Subcutaneous preadipocyte (primary cell): ENCODE measurements around a stretch of chr6.

GRCh38 chr6:152063103-152063596, 255.7 kb downstream of the ESR1 start:
- CAGE, long polyA plus RNA = no peak

GRCh38 chr6:152112347-152112925, 305.0 kb downstream of the ESR1 start:
- CAGE, long polyA plus RNA = no peak

- CAGE, long polyA plus RNA = no peak
Measured at GRCh38 chr6:152167456-152168751, 360.4 kb downstream of the ESR1 start.

DNA sequence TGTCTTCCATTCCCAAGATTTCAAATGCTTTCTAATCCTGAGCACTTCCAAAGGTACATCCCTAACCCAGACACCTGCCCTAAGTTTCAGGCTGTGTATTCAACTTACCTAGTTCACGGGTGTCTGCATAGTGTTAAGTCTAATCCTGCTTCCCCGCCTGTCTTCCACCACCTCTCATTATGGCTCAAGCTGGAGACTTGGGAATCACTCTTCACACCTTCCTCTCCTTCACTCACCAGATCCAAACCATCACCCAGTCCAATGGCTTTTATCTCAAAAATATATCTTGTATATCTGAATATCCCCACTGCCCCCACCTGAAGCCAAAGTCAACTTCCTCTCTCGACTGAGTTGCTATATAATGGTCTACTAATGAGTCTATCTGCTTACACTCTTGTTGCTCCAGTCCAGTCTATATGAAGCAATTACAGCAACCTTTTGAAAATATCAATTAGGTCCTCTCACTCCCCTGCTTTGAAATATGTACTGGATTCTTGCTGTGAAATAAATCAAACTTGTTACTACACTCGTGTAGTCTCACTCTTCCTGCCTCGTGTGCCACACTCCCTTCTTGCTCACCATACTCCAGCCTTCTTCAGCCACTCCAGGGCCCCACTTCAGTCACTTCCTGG, 352.1 kb downstream of the SYNE1 start:
- CAGE, long polyA plus RNA = no peak

DNA sequence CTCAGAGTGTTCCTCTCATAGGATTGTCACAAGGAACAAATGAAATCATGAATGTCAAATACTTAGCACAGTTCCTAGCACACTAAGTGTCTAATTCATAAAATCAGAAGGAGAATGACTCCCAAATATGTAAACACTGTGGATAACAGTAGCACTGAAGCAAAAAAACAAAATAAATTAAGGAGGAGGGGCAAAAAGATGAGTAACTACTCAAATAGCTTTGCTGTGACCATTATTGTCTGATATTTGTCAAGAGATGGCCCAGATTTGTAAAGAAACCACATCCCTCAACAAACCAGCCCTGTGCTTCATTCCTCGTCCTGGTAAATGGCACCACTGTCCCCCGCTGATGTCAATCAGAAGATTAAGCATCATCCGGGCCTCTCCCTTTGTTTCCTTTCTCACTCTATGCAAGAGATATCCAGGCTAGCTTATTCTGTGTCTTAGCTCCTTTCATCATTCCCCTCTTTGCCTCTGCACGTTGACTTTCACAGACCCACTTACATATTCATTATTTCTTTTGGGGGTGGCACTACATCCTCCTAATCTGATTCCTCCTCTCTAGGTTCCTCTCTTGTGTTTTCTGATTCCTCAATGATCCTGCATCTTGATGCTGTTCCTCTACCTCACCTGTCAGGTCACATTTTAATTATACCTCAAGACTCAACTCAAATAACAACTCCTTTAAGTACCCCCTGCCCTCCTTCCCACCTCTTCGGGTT, 259.0 kb downstream of the SYNE1 start:
- CAGE, long polyA plus RNA = no peak

DNA sequence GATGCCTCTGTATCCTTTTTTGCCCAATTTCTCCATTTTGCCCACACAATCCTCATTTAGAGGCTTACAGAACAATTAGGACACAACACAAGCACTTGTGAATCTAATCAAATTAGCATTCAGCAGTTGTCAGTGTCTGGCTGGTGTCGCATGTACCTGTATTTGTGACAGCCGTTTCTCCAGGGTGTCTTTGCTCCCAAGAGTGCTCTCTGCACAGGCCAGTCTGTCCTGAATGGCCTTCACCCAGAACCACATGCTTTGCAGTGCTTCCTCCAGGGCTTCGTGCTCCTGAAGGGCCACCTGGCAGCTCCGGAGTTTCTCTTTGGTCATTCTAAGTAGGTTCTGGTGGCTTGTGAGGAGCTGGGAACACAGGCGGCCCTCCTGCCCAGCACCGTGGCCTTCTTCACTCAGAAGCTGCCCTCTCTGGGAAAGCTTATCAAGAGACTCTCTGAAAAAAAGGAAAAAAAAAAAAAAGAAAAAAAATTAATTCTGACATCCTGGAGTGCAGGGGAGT, 246.0 kb downstream of the SYNE1 start:
- CAGE, long polyA plus RNA = no peak

DNA sequence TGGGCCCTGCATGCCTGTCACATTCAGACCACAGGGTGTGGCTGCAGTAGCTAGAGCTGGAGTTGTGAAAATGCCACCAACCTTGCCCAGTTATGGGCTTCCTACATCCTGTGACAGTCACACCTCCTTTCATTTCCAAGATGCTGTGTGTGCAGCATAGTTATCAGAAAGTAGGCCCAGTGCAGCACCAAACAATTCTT, 2.3 kb downstream of the SYNE1 start:
- CAGE, long polyA plus RNA = no peak

- CAGE, long polyA plus RNA = no peak
Measured at GRCh38 chr6:152695594-152696063, 2.1 kb upstream of the MYCT1 start.

DNA sequence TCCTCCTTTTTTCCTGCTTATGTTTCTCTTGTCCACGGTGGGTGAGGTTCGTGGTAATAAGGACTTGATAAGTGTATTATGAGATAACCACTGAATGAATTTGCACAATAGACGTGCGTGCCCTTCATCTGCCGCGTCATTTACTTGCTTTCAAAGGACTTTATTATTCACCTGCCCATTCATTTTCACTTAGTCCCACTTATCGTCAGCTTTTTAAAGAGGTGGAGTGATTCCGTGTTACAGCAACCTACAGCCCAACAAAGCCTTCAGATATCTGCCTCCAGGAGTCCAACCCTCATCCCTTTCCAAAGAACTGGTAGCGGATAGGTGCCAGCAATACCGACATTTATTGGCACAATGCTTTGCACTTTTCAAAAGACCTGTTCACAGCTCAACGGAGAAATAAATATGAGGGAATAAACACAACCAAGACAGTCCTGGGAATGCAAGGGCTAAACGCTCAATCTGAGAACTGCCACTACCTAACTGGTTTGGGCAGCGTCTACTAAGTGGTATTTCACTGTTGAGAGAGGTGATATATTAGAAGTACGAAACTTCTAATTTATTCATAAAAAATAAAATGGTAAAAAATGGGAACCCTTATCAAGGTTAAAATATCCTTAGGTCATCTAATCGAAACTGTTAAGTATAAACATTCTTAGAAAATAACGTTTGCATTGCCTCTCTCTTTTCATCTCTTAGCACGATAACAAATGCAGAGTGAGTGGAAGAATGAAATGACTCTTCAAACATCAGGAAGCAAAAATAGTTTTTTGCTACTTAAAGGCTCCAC, 905 bp upstream of the MTRF1L start:
- CAGE, long polyA plus RNA = no peak

DNA sequence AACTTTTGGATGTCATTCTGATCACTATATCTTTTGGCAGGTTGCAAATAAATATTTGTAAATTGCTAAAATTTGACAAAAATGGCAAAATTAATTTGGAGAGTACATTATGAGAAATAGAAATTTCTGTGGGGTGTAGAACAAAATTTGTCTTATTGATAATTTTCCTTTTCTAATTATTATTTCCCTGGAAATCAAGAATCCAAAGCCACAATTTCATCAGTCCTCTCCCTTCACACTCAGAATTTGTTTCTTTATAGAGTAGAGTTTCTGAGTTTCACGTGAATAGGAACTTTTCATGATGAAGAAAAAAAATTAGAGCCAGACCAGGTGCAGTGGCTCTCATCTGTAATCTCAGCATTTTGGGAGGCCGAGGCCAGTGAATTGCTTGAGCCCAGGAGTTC, 59.6 kb downstream of the OPRM1 start:
- CAGE, long polyA plus RNA = no peak

- CAGE, long polyA plus RNA = no peak
Measured at GRCh38 chr6:154164426-154164822, 125.4 kb downstream of the OPRM1 start.

GRCh38 chr6:154507247-154507928, 3.1 kb downstream of the CNKSR3 start:
- CAGE, long polyA plus RNA = no peak

- CAGE, long polyA plus RNA = no peak
Measured at GRCh38 chr6:154508281-154509158, 2.0 kb downstream of the CNKSR3 start.

GRCh38 chr6:155091809-155092094, 96.6 kb downstream of the TIAM2 start:
- CAGE, long polyA plus RNA = no peak

DNA sequence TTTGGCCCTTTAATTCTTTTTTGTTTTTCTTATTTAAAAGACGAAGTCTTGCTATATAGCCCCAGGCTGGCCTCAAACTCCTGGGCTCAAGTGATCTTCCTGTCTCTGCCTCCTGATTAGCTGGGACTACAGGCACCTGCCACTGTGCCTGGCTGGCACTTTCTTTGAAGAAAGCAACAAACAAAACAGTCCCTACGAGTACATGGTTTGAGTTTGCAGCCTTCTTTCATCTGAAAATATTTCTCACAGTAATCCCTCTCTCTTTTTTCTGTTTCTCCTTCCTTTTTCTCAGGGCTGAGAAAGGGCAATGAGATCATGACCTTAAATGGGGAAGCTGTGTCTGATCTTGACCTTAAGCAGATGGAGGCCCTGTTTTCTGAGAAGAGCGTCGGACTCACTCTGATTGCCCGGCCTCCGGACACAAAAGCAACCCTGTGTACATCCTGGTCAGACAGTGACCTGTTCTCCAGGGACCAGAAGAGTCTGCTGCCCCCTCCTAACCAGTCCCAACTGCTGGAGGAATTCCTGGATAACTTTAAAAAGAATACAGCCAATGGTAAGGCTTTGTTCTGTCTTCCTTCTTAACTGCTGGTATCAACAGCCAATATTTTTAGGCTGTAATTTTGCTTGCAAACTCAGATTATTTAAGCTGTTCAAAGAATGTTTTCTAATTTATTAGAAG, 80.7 kb upstream of the CLDN20 start:
- CAGE, long polyA plus RNA = no peak

DNA sequence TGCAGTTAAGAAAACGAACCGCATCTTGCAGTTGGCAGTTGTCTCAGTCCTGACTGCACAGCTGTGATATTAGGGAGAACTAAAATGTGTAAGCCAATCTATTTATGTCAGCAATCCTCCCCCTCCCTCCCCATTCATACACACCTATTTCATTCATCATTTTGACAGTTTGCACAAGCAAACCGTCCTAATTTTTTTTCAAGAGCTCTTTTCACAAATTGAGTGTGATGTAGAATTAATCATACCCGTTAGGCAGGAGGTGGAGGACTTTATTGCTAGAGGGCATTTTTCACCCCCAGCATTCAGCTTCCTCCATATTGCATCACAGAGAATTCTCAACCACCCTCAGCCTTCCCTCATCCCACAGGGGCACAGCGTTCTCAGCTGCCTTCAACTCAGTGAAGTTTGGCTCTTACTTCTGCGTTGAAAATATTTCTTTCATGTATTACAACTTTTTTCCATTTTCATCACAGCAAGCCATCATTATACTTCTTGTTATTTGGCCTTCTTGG, 37.5 kb downstream of the NOX3 start:
- CAGE, long polyA plus RNA = no peak

GRCh38 chr6:155418545-155418862, 37.1 kb downstream of the NOX3 start:
- CAGE, long polyA plus RNA = no peak

DNA sequence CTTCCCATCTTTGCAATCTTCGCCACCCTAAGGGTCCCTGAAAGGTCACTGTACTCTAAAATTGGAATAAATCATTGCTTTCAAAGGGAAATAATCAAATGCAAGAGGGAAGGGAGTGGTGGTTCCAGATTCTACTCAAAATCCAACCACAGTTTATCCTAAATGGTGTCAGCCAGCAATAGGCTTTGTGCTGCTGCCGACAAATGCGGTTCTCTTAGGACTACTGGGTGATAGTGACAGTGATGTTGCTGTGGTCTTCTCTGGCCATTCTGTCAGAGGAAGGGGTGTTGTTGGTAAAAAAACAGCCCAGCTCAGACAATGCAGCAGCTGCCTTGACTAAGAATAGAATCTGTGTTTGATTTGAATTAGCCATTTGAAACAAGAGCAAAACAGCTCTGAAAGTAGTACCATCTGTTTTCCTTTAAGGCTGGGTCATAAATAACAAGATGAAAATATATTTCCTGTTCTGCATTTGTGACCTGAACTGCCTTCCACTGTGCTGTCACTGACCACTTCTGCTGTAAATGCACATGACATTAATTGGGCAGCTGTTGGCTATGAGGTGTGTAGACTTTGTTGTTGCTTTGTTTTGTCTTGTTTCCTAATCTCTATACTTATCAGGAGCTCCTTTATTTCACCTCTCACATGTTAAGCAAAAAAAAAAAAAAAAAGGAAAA, 497.9 kb upstream of the ARID1B start:
- CAGE, long polyA plus RNA = no peak

- CAGE, long polyA plus RNA = no peak
Measured at GRCh38 chr6:156687626-156688019, 89.6 kb upstream of the ARID1B start.

GRCh38 chr6:156689451-156690151, 87.6 kb upstream of the ARID1B start:
- CAGE, long polyA plus RNA = no peak